OVCAR3 (cell line): ENCODE data around the genes AK4 and DNAJC6.

GRCh38 chr1:65000916-65001600, 34.7 kb upstream of the JAK1 start:
- RRBS: no CpG with 5 or more reads among the region's 21 CpGs

- RRBS: 4% methylated on average over 29 of the region's 69 CpGs
Observed at GRCh38 chr1:65002093-65003010, 36.0 kb upstream of the JAK1 start.

- RRBS: no CpG with 5 or more reads among the region's 2 CpGs
Observed at GRCh38 chr1:65057708-65058098, 90.3 kb upstream of the AK4 start.

- RRBS: no CpG with 5 or more reads among the region's 2 CpGs
Observed at GRCh38 chr1:65068975-65069238, 79.1 kb upstream of the AK4 start.

DNA sequence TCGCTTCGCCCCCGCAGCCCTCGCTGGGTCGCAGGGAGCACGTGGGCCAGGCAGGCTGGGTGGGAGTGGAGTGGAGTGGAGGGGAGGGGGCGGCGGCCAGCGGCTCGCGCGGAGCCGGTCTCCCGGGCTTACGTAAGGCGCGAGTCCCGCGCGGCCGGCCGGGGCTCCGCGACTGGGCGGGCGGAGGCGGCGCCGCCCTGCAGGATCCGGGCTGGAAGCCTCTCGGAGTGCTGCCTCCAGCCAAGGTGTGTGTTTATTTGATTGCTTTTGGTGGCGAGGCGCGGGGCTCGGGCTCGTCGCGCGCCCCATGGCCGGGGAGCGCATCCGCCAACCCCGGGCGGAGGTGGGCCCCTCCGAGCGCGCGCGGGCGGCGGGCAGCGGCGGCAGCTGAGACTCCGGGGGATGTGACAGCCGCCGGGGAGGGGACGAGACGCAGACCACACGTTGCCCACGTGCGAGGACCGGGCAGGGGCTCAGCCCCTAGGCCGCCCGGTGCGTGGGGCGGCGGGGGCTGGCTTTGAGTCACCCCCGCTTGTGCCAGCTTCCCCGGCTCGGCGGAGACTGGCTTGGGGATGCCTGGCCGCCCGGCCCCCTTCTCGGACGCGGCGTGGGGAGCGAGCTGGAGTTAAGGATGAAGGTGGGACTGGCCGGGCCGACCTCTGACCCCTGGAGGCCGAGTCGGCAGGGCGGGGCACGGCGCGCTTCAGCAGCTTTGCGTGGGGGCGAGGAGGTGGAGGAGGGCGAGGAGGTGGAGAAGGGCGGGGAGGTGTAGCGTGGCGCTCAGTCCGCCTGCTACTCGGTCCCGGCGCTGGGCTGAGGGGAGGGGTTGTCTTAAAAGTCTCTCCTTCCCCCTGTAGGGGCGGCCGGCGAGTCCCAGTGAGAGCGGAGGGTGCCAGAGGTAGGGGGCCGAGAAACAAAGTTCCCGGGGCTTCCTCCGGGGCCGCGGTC, at the start of gene AK4:
Gene AK4, plus strand, starts transcription at position 783 of the 948 bp plus-strand sequence.
- RRBS: 4% methylated on average over 53 of the region's 105 CpGs

DNA sequence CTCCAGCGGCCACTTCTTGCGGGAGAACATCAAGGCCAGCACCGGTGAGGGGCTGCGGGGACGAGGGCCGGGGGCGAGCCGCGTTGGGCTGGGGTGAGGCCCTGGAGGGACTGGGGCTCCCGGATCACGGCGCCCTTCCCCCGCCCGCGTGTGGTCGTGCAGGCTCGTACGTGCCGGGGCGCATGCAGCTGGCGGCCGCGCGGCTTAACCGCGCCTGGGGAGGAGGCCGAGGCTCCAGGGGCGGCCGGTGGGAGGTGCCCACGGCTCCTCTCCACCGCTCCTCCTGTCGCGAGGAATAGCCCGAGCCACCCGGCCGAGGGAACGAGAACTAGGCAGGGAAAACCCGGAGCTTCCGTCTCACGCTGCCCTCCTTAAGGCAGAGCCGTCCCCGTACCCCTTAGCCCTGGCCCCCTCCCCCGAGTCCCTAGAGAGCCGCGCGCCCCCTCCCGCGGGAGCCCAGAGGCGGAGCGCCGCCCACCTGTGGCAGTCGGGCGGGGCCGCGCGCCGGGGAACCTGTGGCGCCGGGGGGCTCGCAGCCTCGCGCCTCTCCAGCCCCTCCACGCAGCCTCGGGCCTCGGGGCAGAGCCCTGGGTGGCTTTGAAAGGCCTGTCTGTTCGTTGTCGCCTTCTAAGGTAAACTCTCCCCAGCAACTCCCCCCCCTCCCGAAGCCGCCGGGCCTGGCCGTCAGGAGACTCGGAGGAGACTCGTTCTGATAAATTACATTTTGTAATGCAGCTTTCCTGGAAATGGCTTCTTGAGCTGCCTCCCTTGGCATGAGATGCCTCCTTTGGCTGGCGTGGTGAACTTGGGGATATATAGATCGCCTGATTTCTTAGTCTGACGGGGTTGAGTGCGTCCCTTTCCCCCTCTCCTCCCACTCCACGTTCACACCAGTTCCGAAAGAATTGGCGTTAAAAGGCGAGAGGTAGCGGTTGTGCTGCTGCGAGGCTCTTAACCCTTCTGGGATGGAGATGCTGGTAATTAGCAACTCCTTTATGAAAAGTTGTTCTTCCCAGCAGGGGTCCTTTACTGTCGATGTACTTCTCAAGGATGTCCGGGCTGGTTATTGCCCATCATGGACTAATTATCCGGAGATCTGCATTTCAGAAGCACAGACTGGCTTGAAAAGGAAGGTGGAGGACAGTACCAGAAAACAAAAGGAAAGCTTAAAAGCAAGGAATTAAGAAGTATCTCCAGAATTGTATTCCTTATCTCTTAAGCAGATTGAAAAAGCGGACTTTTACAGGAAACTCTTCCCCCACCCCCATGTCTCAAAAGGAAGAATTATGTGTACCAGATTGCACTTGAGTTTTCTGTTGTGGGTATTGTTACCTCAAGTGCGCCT, 978 bp downstream of the AK4 start:
- RRBS: 4% methylated on average over 31 of the region's 88 CpGs

DNA sequence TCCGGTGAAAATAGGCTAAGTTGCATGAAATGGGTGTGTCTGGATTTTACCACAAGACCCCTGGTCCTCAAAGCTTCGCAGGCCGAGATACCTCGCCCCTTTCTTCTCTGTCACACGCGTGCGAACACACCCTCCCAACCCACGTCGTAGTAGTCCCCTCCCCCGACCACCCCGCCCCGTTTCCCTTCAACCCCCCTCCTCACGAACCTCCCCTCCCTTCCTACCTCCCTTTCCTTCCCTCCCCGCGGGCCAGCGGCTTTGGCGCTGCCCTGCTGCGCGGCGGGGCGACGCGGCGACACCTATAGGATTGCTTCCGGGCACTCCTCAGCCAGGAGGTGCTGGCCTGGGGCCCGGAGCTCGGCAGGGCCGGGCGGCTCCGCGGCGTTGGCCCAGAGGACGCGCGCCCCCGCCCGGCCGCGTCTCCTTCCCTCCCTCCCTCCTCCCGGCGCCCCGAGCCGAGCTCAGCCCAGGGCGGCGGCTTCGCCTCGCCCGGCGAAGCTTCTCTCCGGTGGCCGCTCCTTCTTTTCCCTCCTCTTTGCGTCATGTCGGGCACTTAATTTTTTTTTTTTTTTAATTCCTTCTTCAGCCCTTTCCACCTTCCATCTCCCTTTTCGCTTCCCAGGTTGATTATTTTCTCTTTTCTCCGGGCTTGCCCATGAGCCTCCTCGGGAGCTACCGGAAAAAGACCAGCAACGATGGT, at the start of gene DNAJC6:
Gene DNAJC6, plus strand, starts transcription at position 453 of the 700 bp plus-strand sequence.
- RRBS: 3% methylated on average over 21 of the region's 58 CpGs

GRCh38 chr1:65484335-65484886, 63.9 kb downstream of the LEPR start:
- RRBS: no CpG with 5 or more reads among the region's 4 CpGs

- RRBS: no CpG with 5 or more reads among the region's 1 CpG
Observed at GRCh38 chr1:65512886-65513536, 92.5 kb downstream of the LEPR start.

DNA sequence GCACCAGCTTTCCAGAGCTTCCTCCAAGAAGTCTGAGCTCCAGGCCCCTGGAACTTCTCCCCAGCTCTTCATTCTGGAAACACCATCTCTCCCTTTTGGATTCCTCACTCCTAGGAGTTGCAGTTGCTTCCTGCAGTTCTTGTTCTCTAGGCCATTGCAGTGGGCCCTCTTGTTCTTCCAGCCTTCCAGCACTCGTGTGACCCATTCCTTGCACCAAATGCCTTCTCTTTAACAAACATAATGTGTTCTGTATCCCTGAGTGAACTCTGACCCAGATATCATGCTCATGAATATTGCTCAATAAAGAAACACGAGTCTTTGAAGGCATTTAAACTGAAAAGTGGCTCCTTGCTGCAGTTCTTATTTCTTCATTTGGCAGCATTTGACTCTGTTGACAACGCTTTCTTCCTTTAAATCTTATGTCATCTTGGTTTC, 100.8 kb upstream of the PDE4B start:
- RRBS: no CpG with 5 or more reads among the region's 3 CpGs

GRCh38 chr1:65791336-65791815, 1.3 kb upstream of the PDE4B start:
- RRBS: no CpG with 5 or more reads among the region's 4 CpGs

DNA sequence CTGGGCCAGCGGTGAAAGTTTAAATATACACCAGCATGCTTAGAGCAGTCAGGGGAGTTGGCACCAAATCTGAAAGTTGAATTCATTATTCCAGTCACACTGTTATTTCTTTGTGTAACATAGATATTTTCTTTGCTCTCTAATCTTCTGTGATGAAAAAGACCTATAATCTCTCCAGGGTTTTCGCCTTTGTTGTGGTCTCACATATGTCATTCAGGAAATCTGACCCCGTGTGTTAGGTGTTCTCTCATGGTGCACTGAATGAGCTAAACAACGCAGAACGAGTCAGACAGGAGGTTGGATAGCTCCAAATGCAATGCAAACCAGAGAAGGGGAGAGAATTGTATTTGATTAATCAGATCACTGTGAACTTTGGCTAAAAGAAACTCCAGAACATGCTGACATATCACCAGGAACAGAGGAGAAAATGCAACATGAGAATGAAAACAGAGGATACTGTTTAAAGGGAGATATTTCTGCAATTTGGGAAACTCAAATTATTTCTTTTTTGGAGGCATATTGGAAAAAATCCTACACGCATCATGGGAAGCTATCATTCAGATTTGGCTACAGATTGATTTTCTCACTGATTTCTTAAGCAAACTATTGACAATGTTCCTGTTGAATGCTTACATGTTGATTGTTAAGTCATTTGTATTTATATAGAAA, 364.5 kb upstream of the SGIP1 start:
- RRBS: no CpG with 5 or more reads among the region's 6 CpGs

DNA sequence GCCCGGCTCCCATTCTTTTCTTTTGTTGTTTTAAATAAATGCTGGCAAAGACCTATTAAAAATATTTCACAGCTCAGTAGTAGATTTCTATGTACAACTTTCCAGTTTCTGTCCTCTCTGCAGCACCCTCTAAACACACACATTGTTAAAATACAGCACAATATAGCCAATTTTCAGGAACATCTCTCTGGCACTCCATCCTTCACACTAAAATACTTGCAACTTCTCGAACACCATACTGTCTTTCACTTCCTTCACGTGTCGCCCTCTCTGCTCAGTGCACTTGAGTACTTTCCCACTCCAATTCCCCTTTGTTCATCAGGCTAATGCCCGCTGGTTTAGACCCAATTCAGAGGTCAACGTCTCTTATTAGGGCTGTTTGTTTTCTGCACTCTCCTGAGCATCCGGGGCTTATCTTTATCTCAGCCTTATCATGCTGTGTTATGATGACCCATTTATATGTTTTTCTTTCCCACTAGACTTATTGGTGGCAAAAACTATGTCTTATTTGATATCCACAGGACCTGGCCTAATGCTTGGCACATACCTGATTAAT, 238.2 kb upstream of the SGIP1 start:
- RRBS: no CpG with 5 or more reads among the region's 7 CpGs

- RRBS: no CpG with 5 or more reads among the region's 4 CpGs
Observed at GRCh38 chr1:66316417-66317359, 217.3 kb upstream of the SGIP1 start.

DNA sequence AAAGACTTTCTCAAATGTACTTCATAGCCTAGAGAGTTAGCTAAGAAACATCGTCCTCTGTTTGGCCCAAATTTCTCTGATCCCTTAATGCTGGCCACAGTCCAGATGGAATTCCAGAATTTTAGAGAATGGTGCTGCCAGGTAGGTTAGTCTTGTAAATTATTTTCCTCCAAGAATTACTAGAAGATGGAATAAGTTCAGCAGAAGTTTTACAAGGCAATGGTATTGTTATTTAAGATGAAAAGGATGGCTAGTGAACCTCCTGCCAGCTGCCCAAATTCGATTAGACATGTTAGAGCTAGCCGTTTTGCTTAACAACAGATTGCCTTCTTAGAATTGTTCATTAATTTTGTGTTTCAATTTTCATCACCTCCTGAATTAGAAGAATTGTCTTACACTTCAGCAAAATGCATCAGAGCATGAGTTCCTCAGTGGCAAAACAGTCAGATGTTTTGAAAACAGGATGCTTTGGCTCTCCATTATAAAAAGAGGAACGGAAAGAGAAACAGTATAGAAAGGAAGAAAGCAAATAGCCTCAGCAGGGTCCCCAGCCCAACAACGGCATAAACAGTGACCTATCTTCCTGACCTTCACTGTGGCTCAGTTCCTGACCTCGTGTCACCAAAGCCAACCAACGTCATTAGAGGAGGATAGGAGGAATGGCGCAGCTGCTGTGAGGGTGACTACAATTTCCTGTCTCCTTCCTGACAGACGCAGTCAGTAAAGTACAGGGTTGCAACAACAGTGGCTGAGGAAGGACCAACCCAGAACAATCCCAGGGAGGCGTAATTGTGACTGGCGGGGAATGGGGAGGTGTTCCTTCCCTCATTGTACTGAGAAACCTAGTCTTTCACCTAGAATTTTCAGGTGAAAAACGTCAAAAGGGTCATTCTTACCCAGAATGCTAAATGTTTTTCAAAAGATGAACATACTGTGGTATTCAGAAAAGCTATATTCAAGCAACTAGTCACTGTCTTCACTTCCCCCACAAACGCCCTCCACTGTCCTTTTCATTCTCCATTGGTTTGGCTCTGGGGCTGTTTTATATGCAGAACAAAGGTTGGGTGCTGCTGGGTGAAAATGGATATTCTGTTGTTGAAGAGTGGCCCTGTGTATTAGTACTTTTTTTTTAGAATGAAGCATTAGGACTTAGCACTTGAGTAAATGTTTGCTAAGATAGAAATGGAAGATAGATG, 198.0 kb upstream of the SGIP1 start:
- RRBS: no CpG with 5 or more reads among the region's 13 CpGs

DNA sequence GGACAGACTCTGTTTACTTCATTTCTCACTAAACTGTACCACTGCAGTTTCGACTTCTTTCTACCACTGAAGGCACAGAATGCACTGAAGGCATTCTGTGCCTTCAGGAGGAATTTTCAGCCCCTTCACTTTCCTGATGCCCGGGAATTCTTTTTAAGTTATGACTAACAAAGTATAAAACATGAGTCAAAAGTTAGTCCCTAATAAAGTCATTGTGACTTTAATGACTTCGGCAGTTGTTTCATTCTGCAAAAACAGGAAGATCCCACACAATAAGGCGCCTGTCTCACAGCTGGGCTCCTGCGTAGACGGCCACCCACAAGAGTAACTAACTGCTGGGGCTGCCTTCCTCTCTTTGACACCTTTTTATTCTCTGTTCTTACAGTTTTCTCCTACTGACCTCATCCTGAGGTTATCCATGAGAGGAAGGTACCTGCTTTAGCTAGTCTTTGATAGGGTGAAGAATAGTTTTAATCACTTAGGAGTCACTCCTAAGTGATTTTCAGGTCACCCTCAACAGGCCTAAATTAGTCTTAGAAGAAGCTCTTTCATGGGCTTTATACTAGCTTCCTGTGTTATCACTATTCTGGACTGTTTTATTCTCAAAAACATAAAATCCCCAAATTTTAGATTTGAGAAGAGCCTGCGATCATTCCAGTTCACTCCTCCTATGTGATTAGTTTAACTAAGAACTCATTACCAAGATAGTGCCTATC, 183.8 kb upstream of the SGIP1 start:
- RRBS: no CpG with 5 or more reads among the region's 7 CpGs

GRCh38 chr1:66393735-66394332, 140.1 kb upstream of the SGIP1 start:
- RRBS: no CpG with 5 or more reads among the region's 3 CpGs

- RRBS: no CpG with 5 or more reads among the region's 4 CpGs
Observed at GRCh38 chr1:66449895-66450647, 83.9 kb upstream of the SGIP1 start.

DNA sequence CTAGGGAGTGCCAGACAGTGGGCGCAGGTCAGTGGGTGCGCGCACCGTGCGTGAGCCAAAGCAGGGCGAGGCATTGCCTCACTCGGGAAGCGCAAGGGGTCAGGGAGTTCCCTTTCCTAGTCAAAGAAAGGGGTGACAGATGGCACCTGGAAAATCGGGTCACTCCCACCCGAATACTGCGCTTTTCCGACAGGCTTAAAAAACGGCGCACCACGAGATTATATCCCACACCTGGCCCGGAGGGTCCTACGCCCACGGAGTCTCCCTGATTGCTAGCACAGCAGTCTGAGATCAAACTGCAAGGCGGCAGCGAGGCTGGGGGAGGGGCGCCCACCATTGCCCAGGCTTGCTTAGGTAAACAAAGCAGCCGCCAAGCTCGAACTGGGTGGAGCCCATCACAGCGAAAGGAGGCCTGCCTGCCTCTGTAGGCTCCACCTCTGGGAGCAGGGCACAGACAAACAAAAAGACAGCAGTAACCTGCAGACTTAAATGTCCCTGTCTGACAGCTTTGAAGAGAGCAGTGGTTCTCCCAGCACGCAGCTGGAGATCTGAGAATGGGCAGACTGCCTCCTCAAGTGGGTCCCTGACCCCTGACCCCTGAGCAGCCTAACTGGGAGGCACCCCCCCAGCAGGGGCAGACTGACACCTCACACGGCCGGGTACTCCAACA, 52.8 kb upstream of the SGIP1 start:
- RRBS: no CpG with 5 or more reads among the region's 27 CpGs

- RRBS: no CpG with 5 or more reads among the region's 1 CpG
Observed at GRCh38 chr1:66918896-66919477, 5.7 kb downstream of the DNAI4 start.